MCF 10A (cell line): ENCODE measurements around a stretch of chr3.

- PRO-cap, result no peak
- RRBS, result no CpG with 5 or more reads among the region's 18 CpGs
Observed at GRCh38 chr3:12884039-12884801, 42.9 kb upstream of the RPL32 start.

GRCh38 chr3:12899049-12899894, 57.9 kb upstream of the RPL32 start:
- PRO-cap, result no peak
- RRBS, result no CpG with 5 or more reads among the region's 42 CpGs

- PRO-cap, result no peak
- RRBS, result no CpG with 5 or more reads among the region's 2 CpGs
Observed at GRCh38 chr3:12900012-12900439, 58.7 kb upstream of the RPL32 start.

DNA sequence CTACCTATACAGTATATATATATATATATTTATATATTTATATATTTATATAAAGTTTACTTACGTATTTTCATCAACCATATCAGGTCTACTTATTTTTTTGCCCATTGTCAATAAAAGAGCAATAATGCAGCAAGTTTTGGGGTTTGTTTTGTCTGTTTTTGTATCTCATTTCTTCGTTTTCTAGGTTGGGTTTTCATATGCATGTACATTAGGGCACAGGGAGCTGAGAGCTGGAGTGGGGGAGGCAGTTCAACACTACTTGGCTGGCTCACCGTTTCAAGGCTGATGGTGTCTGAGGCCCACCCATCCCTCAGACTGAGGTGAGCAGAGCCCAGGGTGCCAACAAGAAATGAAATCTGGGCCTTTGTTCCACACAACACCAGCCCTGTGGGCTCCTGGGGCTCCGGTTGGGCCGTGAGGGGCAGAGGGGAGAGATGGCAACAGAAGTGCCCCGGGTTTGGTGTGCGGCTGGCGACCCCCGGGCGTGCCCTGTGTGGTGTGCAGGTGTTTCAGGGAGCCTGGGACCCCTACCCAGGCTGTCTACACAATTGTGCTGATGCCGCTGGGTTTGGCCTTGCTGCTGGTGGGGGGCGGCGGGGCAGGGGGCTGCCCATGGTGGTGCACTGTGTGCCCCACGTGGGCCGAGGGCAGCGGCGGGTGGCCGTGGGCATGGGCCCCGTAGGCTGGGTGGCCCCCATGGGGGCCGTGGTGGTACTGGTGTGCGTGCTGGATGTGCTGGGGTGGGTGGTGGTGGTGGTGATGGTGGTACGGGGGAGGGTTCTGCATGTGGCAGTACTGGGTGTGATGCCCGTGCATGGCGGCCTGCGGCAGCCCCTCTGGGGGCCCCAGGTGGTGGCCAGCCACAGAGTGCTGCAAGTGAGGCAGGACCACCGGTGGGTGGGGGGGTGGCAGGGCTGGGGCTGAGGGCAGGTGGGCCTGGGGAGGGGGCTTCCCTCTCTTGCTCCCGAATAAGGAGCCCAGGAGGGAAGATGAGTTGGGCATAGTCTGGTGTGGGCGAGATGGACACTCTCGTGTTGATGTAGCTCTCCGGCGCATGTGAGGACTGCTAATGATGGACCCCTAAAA, 59.4 kb upstream of the RPL32 start:
- PRO-cap, result no peak
- RRBS, result 93% methylated on average over 3 of the region's 31 CpGs

- PRO-cap, result no peak
- RRBS, result 95% methylated on average over 1 of the region's 13 CpGs
Observed at GRCh38 chr3:12923497-12923982, 82.2 kb upstream of the RPL32 start.

GRCh38 chr3:12926570-12927076, 85.3 kb upstream of the RPL32 start:
- PRO-cap, result no peak
- RRBS, result no CpG with 5 or more reads among the region's 9 CpGs

DNA sequence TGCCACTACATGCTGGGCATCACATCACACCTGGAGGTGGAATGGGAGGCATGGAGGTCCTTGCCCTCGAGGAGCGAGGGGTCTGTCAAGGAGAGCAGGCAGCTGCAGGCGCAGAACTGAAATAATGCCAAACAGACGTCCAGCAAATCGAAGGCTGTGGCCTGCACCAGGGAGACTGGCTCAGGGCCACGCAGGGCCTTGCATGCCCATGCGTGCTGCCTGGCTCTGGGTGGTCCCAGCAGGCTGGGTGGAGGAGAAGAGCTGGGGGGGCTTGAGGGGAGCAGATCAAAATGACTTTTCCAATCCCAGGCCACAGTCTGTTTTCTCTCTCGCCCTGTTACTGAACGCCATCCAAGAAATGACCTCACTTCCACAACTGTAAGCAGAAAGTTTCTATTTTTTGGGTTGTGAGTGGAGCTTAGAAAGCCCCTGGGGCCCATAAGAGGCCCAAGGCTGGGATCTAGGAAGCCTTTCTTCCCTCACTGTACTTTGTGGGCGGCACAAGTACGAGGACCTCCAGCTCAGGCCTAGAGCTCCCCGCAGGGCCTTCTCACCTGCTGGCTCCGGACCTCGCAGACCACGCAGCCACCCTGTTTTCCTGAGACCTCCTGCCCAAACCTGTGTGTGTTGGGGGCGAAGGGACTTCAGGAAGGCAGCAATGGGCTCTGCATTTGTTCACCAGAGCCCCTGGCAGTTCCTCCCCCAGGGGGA, 97.0 kb upstream of the RPL32 start:
- PRO-cap, result no peak
- RRBS, result no CpG with 5 or more reads among the region's 16 CpGs

- PRO-cap, result no peak
- RRBS, result no CpG with 5 or more reads among the region's 8 CpGs
Observed at GRCh38 chr3:12943723-12944128, 102.4 kb upstream of the RPL32 start.

DNA sequence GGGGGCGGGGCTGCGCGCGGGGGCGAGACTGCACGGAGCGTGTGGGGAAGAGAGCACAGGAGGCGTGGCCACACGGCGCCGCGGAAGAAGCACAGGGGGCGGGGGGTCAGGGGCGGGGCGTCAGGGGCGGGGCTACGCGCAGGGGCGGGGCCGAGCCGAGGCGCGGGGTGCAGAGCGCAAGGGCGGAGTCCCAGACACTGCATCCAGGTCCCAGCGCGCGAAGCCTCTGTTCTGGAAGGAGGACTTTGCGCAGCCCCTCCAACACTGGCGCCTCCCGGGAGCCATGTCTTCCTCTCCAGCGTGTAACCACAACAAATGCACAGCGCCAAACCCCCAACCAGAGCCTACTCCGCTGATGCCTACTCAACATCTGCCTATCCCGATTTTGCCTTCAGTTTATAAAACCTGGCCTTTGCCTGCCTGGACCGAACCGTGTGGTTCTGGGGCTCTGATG, 105.4 kb downstream of the IQSEC1 start:
- PRO-cap, result bidirectional peak, plus-strand start at position 179 of the sequence, minus-strand start outside the sequence
- RRBS, result no CpG with 5 or more reads among the region's 37 CpGs

- PRO-cap, result no peak
- RRBS, result no CpG with 5 or more reads among the region's 10 CpGs
Observed at GRCh38 chr3:12991655-12992320, 81.4 kb downstream of the IQSEC1 start.

DNA sequence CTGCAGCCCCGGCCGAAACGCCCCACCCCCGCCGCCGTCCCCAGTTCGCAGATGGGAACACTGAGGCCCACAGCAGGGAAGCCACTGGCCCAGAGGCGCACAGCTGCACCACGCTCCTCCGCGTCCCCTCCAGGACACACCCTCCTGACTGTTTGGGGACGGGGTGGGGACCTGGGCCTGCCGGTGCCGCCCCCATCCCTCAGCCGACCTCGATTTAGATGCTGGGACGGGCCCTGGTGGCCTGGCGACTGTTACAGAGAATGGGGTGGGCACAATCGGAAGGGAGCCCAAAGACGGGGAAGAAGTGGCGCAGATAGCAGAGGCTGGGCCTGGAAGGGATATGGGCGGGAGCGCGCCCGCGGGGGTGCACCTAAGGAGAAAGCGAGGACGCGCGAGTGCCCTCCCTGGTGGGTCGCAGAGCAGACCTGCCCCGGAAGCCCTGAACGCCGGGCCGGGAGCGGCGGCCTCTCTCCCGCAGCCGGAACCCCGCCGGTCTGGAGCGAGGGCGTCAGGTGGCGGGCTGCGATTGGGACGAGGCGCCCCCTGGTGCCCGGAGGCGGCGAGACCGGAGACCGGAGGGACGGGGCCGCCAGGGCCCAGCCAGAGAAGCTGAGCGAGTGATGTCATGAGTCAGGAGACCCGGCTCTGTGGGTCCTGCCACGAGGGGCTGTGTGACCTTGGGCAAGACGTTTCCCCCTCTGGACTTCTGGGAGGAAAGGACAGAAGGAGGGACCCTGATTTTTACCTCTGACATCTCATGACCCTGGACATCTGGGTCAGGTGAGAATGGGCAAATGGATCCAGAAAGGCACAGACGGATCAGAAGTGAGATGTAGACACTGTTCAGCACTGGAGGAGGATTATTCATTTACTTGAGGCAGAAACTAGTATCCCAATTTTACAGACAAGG, 78.4 kb downstream of the IQSEC1 start:
- PRO-cap, result bidirectional peak, plus-strand start at position 599 of the sequence, minus-strand start at position 496 of the sequence
- RRBS, result 1% methylated on average over 13 of the region's 59 CpGs

DNA sequence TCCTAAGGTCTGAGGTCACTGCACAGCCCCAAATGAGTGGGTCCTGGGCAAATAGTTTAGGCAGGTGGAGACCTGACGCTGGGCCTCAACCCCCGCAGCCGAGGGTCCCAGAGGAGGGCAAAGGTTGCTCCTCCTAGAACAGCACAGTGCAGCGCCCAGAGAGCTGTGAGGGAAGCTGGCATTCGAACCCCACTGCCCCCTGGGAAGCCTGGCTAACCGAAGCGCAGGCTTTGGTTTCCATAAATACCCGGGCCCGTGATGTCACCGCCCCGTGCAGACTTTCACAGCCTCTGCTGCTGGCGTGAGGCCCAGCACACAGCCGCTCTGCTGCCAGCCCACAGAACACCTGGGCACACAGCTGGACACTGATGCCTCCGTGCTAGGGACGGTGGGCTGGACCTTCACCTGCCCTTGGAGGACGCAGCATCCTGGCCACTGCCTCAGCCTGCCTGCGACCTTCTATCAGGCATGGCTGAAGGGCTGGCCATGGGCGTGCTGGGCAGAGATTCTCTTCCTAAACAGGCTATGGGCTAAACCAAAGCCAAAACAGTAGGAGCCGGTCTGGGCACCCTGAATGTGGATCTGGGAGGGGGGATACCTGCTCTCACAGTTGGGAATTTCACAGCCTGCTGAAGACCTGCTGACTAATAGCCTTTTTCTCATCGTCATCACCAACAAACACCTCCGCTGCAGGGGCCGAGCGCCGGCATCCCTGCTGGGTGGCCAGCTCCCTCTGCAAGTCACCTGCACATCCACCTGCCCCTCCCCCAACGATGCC, 901 bp downstream of the IQSEC1 start:
- PRO-cap, result no peak
- RRBS, result 19% methylated on average over 2 of the region's 25 CpGs

- PRO-cap, result no peak
- RRBS, result no CpG with 5 or more reads among the region's 12 CpGs
Observed at GRCh38 chr3:13086382-13087123, 13.3 kb upstream of the IQSEC1 start.

DNA sequence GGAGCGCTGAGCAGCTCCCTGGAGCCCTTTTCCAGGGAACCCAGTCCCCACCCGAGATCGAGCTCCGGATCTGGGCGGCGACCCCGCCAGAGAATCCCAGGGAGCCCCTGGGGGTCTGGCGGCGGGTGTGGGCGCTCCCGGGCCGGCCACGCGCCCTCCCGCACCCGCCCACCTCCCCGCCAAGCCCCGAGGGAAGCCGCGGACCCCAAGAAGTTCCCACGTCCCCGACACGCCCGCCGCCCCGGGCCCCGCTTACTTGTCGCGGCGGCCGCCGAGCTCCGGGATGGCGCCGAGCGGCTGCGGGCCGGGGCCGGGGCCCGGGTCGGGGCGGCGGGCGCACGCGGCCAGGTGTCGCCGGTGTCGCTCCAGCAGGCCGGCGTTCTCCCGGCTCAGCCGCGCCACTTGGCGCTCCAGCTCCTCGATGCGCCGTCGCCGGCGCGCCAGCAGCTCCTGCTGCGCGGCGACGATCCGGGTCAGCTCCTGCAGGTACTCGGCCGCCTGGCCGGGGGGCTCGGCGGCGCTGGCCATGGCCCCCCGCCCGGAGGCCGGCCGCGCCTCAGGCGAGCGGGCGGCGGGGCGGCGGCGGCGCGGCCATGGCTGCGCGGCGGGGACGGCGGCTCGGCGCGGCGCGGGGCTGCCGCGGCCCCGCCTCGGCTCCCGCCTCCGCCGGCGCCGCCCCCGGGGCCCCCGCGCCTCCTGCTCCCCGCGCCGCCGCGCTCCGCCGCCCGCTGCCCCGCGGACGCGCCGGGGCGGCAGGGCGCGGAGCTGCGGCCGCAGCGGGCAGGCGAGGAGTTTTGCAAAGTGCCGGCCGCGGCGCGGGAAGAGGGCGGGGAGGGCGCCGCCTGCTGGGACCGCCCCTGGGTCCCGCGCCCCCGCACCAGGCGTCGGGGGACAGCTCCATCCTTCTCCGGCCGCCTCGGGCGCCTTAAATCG, 137.4 kb downstream of the NUP210 start:
- PRO-cap, result no peak
- RRBS, result 50% methylated on average over 65 of the region's 148 CpGs

- PRO-cap, result no peak
- RRBS, result no CpG with 5 or more reads among the region's 2 CpGs
Observed at GRCh38 chr3:13418972-13419098, 1.3 kb downstream of the NUP210 start.

DNA sequence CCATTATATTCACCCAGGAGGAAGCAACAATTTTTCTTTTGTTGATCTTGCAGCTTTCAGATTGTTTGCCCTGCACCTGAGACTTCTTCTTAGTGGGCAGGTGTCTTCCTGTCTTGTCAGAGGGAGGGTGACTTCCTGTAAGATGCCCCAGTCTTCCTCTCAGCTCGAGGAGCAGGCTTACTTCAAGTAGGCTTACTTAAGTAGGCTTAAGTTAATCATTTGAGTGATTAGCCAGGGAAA, 8.1 kb upstream of the NUP210 start:
- PRO-cap, result no peak
- RRBS, result no CpG with 5 or more reads among the region's 1 CpG

DNA sequence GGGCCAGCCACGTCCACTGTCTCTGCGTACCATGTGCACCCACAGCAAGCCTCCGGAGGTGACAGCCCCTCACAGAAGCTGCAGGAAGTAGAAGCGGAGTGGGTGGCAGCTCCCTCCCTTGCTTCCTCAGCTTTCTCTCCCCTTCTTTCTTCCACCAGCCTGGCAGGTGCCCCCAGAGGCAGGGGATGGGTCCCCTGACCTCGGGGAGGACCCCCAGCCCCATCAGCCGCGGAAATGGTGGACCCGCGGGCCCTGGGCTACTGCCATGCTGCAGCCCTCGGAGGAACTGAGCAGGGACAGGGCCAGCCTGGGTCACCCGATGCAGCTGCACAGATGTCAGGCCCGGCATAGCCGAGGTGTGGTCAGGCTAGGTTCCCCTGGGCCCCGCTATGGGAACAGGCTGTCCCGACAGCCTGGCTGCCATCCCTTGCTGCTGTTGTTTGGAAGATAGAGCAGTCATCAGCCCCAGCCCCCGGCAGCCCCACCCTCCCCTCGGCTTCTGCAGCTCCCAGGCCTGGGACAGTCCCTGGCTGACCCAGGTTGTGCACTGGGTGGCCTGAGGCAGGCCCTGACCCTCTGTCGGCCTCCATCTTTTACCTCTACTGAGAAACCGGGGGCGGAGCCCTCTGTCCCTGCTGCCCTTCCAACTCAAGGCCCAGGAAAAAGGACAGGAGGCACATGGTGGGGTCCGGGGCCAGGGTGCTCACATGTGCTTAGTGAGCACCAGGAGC, 31.7 kb upstream of the FBLN2 start:
- PRO-cap, result no peak
- RRBS, result 80% methylated on average over 3 of the region's 21 CpGs

DNA sequence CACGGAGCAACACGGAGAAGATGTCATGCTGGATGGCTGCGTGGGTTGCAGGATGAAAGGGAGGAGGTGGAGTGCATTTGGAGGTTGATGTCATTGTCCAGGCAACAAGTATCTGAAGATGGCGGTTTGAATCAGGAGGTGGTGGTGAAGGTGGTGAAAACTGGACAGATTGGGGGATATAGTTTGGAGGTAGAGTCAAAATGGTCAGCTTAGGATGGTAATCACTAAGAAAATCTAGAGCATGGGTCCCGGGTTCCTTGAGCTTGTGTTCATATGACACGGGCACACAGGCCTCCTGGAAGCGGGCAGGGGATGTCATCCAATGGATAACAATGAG, 13.1 kb downstream of the WNT7A start:
- PRO-cap, result no peak
- RRBS, result no CpG with 5 or more reads among the region's 7 CpGs

DNA sequence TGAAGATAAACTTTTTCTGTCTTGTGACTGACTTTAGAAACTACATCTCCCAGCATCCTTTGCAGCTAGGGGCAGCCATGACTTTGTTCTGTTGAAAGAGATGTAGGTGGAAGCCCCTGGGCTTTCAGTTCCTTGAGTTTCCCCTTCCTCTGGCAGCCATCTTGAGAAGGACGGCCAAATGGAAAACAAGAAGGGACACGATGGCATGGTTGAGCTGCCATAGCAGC, 11.8 kb upstream of the WNT7A start:
- PRO-cap, result no peak
- RRBS, result no CpG with 5 or more reads among the region's 2 CpGs

- PRO-cap, result no peak
- RRBS, result no CpG with 5 or more reads among the region's 3 CpGs
Observed at GRCh38 chr3:14175228-14176068, 3.0 kb downstream of the XPC start.